Spinal cord (tissue), 3 donors: ENCODE data around the genes TMCC3 and LTA4H.

- PRO-cap: no peak
- RAMPAGE, long total RNA: no peak
These were observed 50.7 kb downstream of the CRADD start for GRCh38 chr12:93727815-93728261.

- PRO-cap: no peak
- RAMPAGE, long total RNA: no peak
These were observed 52.8 kb downstream of the CRADD start for GRCh38 chr12:93729910-93730501.

- PRO-cap: no peak
- RAMPAGE, long total RNA: no peak
These were observed 63.8 kb downstream of the CRADD start for GRCh38 chr12:93740789-93741486.

DNA sequence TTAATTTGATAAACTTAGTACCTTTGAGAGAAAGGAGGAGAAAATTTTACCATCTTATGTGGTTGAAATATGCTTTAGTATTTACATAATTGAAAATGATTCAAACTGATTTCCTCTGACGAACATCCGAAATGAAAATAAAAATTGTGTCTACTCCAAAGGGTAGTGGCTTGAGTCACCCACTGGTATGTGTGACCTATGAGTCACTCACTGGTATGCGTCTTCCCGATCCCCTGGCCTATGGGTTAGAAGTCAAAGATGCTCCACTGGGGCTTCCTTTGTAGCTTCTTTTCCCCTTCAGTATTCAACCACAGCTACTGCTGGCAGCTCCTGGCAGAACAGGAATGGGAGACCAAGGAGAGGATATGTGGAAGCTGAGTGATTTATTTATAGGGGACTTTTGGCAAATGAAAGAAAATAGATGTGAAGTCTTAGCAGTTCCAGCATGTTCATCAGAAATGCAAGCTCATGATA is 108.1 kb downstream of the CRADD start:
- PRO-cap: no peak
- RAMPAGE, long total RNA: no peak

GRCh38 chr12:93849887-93850385 is 172.8 kb downstream of the CRADD start:
- PRO-cap: no peak
- RAMPAGE, long total RNA: no peak

GRCh38 chr12:93943719-93944181 is 204.6 kb upstream of the PLXNC1 start:
- PRO-cap: no peak
- RAMPAGE, long total RNA: no peak

GRCh38 chr12:94145698-94146184 is 2.6 kb upstream of the PLXNC1 start:
- PRO-cap: no peak
- RAMPAGE, long total RNA: no peak

DNA sequence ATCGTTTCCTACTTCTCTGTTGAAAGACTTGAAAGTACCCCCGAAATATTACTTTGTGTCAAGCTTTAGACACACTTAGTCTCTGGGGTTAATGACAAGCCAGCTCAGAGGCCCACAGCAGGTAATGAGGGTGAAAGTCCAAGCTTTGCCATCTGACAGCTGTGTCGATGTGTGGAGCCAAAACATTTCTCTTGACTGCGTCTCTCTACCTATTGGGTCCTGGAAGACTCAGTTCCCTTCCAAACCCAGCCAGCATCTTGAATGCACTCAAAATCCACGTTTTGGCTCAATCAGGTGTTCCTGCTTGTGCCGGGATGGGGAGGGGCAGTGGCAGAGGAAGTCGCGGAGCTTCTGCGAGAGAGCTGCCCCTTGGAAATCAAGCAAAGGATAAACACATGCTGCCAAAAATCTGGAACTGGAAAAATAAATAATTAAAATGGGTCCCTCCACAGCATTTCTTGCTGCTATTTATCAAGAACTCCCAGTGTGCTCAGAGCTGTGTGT is 3.2 kb downstream of the PLXNC1 start:
- PRO-cap: no peak
- RAMPAGE, long total RNA: no peak

DNA sequence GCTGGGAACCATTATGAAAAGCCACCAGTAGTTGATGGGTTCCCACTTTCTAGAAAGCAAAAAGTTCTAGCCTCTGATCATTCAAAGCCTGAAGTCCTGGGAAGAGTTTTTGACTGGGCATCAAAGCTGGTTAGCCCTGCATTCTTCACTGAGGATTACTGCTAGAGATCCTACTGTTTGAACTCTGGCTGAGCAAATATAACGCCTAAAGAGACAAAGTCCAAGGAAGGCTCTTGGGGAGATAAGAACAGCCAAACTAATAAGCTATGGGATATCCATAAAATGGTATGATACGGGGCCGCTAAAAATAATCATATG is 35.3 kb downstream of the PLXNC1 start:
- PRO-cap: no peak
- RAMPAGE, long total RNA: no peak

DNA sequence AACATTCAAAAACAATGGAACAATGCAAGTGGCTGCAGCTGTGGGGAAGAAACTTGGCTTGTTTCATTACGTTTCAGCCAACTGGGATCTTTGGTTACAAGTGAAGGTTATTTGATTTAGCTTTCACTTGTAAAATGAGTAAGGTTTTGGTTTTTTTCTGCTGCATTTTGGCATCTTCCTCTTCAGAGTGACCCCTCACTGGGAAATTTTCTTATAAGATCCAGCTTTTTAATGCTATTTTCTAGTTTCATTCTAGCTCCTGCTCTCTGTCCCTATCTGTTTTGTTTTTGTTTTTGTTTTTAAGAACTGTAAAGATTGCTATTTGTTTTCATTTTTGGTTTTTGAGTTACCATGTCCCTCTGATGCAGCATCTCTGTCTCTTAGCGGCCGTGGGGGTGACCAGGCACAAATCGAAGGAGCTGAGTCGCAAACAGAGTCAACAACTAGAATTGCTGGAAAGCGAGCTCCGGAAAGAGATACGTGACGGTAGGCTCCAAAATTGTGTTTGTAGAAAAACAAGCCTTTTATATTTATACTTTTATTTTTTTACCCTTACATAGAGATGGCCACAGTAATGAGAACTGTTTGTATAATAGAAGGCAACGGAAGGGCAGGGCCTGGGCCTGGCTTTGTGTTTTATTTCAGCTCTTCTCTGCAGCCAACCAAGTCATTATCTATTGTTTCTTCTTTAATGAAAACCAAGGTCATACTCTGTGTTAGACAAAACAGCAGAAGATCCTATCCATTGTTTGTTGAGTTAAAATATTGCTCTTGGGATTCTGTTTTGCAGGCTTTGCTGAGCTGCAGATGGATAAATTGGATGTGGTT is 106.2 kb downstream of the PLXNC1 start:
- PRO-cap: no peak
- RAMPAGE, long total RNA: no peak

DNA sequence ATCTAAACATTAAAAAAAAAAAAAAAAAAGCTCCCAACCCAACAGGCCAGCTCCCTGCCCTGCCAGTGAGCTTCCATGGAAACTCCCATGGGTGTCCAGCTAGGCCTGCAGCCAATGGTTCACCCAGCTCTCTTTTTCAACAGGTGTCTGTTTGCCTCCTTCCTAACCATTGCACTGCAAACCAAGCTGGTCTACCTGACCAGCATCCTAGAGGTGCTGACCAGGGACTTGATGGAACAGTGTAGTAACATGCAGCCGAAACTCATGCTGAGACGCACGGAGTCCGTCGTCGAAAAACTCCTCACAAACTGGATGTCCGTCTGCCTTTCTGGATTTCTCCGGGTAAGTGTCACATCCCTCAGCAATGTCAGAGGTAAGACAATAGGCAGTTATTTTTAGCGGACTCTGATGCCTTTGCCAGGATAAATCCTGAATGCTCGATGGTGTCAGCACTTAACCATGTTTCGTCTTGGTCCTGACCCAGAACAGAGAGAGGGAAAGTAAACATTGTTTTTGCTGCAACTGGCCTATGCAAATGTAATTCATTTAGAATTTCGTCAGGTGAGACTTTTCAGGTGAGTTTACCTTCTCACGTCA is 112.2 kb downstream of the PLXNC1 start:
- PRO-cap: no peak
- RAMPAGE, long total RNA: no peak

DNA sequence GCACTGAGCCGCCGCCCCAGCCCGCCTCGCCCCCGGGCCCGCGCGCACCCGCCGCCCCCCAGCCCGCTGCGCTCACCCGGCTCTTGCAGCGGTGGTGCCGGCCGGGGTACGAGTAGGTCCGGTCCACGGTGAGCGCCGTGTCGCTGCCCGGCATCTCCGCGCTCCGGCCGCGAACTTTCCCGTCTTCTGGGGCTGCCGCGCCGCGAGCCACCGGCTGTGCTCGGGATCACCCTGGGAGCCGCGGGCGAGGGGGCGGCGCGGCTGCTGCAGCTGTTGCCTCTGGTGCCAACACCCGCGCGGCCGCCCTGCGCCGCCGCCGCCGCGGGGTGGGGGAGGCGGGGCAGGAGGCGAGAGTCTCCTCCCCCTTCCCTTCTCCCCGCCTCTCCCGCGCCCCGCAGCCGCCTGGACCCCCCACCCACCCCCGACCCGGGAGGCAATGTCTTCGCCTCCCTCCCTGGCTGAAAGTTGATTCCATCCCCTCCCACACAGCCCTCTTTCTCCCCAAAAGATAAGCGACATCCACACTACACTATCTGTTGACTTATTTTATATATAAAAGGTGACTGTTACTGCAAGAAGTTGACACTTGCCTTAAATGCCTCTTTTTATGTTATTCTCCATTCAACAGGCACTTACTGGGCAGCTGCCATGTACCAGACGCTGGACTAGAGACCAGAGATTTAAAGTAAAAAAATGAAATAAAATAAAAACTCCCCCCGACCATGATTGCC is at the start of gene TMCC3:
TSS of gene TMCC3 (minus strand) at position 281 of the 731 bp plus-strand sequence.
- PRO-cap: no peak
- RAMPAGE, long total RNA: no peak

- PRO-cap: no peak
- RAMPAGE, long total RNA: no peak
These were observed 57.7 kb upstream of the TMCC3 start for GRCh38 chr12:94707821-94708631.

GRCh38 chr12:95336255-95336879 is 118.8 kb downstream of the VEZT start:
- PRO-cap: no peak
- RAMPAGE, long total RNA: no peak

- PRO-cap: no peak
- RAMPAGE, long total RNA: no peak
These were observed 88.6 kb upstream of the METAP2 start for GRCh38 chr12:95385365-95385717.

GRCh38 chr12:95737820-95738742 is 52.5 kb downstream of the NTN4 start:
- PRO-cap: no peak
- RAMPAGE, long total RNA: no peak

GRCh38 chr12:95742563-95742930 is 48.0 kb downstream of the NTN4 start:
- PRO-cap: no peak
- RAMPAGE, long total RNA: no peak

GRCh38 chr12:95772032-95772573 is 18.5 kb downstream of the NTN4 start:
- PRO-cap: no peak
- RAMPAGE, long total RNA: no peak

DNA sequence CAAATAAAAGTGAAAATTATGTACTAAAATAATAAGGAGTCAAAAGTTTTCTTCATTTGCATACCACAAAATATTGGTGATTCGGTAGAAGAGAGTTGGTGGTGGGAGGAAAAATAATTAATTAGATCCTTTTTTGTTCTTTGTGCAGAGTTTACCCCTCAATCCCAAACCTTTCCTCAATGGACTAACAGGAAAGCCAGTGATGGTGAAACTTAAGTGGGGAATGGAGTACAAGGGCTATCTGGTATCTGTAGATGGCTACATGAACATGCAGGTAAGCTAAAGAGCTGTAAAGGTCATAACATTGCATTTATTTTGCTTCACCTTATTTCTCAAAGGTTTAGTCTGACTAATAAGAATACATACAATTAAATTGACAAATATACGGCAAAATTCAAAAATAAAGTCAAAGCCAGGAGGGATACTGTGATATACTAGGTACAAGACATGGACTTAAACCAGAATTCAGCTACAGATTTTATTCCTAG is 2.3 kb downstream of the SNRPF start:
- PRO-cap: no peak
- RAMPAGE, long total RNA: no peak

GRCh38 chr12:96034996-96036306 is at the start of gene LTA4H:
Gene LTA4H (minus strand): TSS chr12:96035587.
- PRO-cap: unidirectional peak, minus-strand start at chr12:96035583
- RAMPAGE, long total RNA: start-site peak on the minus strand at chr12:96035577-96035592, 543 and 641 reads in 2 replicates